SK-N-MC (cell line): ENCODE data around the genes ZBTB44 and OPCML.

DNA sequence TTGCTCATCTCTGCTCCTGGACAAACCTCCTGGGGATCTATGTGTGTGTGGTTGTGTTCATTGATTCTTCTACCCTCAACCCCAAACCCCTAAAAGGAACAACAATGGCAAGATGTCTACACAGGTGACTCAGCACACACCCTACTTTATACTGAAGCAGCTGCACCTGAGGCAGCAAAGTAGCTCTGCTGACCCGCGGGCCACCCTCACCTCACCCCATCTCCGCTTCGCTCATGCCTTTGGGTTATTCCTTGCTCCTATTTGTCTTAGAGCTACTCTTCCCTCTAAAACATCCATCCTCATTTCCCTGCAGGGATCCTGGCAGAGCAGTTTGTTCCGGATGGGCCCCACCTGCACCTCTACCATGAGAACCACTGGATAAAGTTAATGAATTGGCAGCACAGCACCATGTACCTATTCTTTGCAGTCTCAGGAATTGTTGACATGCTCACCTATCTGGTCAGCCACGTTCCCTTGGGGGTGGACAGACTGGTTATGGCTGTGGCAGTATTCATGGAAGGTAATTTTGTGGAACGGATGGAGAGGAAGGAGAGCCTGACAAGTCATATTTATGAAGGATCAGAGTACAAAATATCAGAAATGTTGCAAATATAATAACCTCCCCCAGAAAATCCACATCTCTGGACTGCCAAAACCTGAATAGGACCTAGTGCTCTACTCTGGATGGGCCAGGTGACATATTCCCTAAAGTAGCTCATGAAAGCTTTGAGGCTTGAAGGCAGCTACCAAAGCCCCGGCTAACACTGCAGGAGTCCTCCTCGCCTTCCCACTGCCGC, 38.8 kb downstream of the TMEM45B start:
- RRBS = no CpG with 5 or more reads among the region's 10 CpGs

- RRBS = no CpG with 5 or more reads among the region's 15 CpGs
Measured at GRCh38 chr11:130003482-130004098, 955 bp upstream of the PRDM10 start.

DNA sequence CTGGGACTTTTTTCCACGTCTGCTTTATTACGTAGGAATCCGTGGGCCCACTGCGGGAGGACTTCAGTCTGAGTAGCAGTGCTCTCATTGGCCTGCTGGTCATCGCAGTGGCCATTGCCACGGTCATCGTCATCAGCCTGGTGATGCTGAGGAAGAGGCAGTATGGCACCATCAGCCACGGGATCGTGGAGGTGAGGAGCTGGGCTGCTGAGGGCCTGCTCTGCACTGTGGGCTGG, 17.8 kb upstream of the ST14 start:
- RRBS = no CpG with 5 or more reads among the region's 9 CpGs

DNA sequence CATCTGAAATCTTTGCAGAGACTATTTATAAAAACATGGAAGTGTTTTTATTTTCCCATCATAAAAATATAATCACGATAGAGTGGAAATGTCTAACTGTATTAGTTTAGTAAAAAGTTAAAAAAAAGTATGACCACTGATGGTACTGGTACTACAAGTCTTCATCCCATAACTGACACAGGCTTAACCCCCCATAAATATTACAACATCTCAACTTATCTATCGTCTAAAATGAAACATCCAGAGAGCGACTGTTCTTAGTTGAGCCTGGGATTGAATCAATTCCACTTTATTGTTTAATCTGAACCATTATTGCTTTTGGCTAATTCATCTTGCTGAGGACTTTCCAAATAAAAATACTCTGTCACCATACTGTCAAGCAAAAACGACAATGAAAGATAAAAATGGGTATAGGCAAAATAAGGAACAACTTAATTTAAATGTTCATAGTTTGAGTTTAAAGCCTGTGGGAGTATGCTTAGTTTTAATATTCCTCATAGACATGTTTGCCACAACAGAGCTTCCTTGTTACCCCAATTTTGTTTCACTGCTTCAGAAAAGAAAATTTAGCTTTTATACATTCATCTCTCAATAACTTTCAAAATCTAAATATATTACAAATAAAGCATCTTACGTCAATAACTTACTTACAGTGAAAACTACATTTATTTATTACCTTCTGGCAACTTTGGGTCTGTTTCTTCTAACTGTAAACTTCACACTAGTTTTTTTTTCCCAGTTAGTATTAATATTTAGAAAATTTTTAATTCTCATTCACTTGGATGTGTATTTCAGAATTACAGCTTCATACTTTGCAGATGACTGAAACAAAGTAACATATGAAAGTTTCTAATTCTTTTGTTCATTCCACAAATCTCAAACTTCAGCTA, 69.8 kb downstream of the ST14 start:
- RRBS = no CpG with 5 or more reads among the region's 5 CpGs

DNA sequence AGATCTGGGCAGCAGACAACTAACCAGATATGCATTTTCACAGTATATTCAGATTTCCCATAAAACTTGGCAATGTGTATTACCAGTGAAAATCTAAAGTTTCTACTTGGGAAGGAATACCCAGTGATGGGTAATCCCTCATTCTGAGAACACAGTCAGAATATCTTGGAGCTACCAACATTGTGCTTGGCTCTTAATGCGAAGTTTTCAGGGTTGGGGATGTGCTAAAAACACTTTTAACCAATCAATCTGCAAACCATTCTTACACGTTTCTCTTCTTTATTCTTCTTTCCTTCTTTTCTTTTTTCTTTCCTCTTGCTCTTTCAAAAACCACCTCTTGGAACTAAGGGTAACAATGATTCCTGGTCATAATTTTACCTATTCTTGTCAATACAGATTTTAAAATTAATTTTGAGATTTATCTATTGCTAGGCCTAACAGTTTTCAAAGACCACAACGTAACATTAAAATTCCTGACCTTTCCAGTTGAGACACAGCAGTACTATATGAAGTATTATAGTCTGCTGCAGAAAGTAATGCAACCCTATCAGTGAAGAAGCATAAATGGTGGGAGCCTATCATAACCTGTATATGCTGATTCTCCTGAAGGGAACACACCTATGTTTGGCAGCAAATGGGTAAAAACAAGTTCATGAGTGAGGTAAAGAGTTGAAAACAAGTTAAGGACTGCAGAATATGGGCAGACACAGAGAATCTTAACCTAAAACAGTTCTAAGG, 72.0 kb downstream of the ST14 start:
- RRBS = no CpG with 5 or more reads among the region's 3 CpGs

- RRBS = under 1% methylated on average over 52 of the region's 105 CpGs
Measured at GRCh38 chr11:130313850-130314973, at the start of gene ZBTB44. TSS of gene ZBTB44 (minus strand) at chr11:130314917.

GRCh38 chr11:130520290-130520723, 71.9 kb downstream of the ADAMTS15 start:
- RRBS = no CpG with 5 or more reads among the region's 6 CpGs

- RRBS = no CpG with 5 or more reads among the region's 3 CpGs
Measured at GRCh38 chr11:130583628-130583924, 135.1 kb downstream of the ADAMTS15 start.

DNA sequence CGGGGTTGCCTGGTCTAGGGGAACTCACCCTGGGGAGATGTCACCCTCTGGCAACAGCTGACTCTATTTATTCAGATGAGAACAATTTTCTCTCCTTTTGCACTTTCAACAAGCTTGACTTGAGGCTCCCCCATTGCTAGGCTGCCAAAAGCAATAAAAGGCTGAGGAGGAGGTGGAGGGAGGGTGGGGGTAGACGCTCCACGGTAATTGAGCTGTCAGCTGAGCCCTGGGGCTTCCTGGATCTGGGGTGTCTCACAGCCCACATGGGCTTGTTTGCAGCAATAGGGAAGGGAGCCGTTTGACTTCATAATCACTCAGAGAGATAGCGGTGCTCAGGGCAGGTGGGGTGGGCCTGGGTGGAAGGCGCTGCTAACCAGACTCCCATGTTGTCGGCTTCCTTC, 158.7 kb downstream of the ADAMTS15 start:
- RRBS = no CpG with 5 or more reads among the region's 7 CpGs

GRCh38 chr11:131465666-131466242, 95.3 kb downstream of the NTM start:
- RRBS = no CpG with 5 or more reads among the region's 9 CpGs

DNA sequence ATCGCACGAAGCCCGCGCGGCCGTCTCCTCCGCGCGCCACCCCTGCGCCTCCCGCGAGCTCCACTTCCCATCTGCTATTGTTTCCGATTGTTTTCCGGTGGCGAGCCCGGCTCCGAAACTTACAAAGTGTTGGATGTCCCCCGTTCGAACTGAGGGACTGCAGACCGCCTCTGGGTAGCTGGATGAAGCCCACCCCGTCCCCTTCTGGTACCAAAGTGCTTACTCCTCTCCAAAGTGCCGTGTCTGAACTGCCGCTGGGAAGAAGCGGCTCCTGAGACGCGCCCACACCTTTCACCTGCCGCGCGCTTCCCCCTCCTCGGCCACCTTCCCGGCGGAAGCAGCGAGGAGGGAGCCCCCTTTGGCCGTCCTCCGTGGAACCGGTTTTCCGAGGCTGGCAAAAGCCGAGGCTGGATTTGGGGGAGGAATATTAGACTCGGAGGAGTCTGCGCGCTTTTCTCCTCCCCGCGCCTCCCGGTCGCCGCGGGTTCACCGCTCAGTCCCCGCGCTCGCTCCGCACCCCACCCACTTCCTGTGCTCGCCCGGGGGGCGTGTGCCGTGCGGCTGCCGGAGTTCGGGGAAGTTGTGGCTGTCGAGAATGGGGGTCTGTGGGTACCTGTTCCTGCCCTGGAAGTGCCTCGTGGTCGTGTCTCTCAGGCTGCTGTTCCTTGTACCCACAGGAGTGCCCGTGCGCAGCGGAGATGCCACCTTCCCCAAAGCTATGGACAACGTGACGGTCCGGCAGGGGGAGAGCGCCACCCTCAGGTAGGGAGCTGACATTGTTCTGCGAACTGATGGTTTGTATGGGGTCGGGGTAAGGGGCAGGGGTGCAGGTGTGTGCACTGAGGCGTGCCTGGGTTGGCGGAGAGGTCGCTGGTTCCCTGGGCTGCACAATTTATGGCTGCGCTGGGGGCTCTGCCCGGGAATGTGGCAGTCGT, 540.7 kb downstream of the NTM start:
- RRBS = 28% methylated on average over 32 of the region's 77 CpGs

- RRBS = no CpG with 5 or more reads among the region's 6 CpGs
Measured at GRCh38 chr11:132056583-132057087, 686.2 kb downstream of the NTM start.

DNA sequence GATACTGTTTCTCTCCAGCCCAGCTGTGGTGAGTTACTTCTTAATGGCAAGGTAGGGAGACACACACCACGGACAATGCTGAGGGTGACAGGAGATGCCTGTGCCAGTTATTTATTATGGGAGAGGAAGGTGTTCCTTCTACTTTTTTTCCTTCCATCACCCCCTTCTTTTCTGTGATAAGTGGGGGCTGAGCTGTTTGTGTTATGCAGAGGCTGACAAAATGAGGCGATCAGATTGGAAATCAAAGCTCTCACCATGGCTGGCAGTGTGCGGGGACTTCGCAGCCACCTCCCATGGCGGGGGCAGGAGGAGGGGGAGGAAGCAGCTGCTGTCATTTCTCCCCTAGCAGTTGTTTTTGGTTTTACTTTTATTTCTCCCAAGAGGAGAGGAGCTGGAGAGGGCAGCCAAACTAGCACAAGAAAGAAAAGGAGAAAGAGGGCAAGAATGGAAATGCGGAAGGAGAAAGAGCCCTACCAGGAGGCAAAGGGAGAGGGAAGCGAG, 755.9 kb downstream of the NTM start:
- RRBS = no CpG with 5 or more reads among the region's 7 CpGs

DNA sequence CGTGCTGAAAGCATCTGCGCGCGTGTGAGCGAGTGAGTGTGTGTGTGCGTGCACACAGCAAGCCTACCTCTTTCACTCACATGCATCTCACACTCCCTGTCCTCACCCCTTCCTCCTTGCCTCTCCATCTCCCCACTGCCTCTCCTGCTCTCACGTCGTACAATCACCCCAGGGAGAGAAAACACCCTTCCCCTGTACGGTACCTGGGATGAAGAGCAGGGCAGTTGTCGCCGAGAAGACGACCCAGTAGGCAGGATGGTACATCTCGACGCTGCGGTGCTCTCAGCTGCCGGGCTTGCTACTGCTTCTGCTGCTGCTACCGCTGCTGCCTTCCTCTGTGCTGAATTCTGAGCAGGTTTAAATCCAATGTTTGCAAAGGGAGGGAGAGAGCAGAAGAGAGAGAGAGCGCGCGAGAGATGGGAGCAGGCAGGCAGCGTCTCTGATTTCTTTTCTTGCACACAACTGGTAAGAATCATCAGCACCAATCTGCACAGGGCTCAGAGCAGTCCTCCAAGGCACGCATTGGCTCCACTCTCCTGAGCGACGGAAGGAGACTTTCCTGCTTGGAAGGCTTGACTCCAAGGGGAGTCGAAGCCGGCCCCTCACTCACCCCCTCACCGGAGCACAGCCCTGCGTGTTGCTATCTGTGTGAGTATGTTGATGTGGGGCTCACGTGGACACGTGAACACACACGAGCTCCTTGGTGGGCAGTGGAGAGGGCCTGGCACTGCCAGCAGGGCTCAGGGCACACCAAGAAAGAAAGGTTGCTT, at the start of gene OPCML:
Gene OPCML (minus strand): TSS at position 441 of the 770 bp plus-strand sequence.
- RRBS = no CpG with 5 or more reads among the region's 31 CpGs

GRCh38 chr11:133918035-133918574, 38.7 kb downstream of the IGSF9B start:
- RRBS = 1% methylated on average over 5 of the region's 43 CpGs

- RRBS = no CpG with 5 or more reads among the region's 15 CpGs
Measured at GRCh38 chr11:134034512-134035413, 34.1 kb upstream of the JAM3 start.

DNA sequence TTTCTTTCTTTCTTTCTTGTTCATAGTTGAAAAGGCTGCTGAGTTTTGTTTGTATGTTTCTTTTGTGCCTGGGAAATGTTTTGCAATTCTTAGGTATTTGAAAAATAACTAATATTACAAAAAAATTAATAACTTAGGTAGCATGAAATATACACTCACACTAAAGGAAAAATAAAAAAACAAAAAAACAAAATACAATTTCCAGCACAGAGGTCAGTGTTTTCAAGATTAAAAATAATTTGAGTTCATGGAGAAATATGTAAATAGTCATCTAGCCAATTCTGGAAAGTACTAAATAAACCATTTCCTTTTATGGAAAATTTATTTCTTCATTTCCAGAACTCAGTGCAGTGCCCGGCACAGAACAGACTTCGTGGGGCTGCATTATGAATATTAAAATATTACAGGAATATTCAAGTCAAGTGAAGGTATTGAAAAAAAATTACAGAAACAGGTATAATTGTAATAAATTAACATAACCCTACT, 45.8 kb downstream of the NCAPD3 start:
- RRBS = no CpG with 5 or more reads among the region's 2 CpGs

DNA sequence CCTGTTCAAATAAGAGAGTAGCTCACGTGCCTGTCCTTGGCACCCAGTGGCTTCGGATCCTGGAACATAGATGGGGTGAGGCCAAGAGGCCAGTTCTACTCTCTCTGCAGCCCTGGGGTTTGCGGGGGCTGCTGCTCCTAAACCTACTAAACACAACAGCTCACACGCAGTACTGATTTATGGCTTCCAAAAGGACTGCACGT, 13.8 kb downstream of the B3GAT1 start:
- RRBS = no CpG with 5 or more reads among the region's 5 CpGs

DNA sequence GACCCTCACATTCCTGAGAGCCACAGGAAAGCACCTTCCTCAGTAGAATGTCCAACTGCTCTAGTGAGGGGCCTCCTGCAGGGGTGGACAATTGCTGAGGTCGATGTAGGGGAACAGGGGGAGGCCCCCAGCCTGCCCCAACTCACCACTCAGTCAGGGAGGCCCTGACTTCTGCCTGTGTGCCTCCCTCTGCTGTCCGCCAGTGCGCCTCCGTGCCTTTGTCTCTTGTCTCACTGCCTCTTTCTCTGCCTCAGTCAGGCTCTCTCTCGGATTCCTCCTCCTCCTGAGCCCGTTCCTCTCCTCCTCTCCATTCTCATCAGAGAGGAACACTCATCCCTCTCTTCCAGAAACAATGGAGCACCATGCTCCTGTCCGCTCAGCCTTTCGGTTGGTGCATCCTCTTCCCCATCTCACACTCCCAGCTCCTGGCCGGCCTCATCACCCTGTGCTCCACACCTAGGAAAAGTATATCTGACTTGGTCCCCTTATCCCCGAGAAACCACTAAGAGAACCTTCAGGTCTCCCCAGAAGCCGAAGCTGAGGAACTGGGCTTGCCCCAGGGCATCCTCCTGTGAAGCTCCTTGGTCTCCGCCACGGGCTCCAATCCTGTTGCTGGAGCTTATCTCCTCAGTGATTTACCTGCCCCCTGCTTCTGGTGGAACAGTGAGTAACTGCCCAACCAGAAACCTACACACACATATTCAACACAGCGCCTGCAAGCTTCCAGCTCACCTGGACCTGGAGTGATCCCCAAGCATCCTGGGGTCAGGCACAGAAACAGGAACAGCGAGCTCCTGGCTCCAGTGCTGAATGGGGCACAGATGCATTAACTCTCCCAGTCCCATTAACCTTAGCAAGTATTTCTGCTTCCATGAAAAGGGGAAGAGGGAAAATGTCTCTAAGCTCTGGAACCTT, 2.2 kb downstream of the B3GAT1 start:
- RRBS = no CpG with 5 or more reads among the region's 15 CpGs